Measurements from ENCODE around the genes CD84 and TSTD1.

DNA sequence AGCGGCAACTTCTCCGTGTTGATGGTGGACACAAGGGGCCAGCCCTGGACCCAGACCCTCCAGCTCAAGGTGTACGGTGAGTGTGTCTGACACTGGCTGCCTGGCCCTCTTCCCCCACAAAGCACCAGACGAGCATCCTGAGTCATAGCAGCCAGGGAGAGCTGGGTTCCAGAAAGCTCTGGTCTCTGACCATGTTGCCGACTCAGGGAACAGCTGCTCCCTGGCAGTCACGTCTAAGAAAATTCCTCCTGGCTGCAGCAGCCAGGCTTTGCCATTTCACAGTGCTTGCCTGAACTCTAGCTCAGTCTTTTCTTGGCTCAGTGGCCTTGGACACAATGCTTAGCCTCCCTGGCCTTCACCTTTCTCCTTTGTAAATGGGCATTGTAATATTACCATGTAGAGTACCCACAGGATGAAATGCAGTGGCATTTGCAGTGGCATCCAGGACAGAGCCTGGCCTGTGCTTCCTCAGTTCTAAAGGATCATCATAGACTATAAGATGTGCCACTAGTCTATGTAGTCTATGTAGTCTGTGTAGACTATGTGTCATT is 3.5 kb downstream of the SLAMF8 start:
- RRBS: no CpG with 5 or more reads among the region's 6 CpGs

GRCh38 chr1:159876605-159877007 is 14.1 kb upstream of the VSIG8 start:
- RRBS: no CpG with 5 or more reads among the region's 9 CpGs

DNA sequence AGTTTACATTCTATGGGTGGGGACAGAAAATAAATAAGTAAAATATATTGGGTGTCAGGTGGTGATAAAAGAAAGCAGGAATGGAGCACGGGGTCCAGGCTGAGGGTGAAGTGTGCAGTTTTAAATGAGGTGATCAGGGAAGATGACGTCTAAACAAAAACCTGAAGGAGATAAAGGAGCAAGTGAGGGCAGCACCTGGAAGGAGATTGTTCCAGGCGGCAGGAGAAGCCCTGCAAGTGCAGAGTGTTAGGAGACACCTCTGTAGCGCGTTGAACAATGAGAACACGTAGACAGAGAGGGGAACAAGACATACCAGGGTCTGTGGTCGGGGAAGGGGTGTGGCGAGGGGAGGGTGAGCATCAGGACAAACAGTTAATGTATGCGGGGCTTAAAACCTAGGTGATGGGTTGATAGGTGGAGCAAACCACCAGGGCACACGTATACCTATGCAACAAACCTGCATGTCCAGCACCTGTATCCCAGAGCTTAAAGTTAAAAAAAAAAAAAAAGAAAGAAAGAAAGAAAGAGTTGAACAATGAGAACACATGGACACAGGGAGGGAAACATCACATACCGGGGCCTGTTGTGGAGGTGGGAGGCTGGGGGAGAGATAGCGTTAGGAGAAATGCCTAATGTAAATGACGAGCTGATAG is 10.6 kb downstream of the TAGLN2 start:
- RRBS: no CpG with 5 or more reads among the region's 13 CpGs

GRCh38 chr1:159961675-159962200 is 7.7 kb upstream of the SLAMF9 start:
- RRBS: no CpG with 5 or more reads among the region's 16 CpGs

DNA sequence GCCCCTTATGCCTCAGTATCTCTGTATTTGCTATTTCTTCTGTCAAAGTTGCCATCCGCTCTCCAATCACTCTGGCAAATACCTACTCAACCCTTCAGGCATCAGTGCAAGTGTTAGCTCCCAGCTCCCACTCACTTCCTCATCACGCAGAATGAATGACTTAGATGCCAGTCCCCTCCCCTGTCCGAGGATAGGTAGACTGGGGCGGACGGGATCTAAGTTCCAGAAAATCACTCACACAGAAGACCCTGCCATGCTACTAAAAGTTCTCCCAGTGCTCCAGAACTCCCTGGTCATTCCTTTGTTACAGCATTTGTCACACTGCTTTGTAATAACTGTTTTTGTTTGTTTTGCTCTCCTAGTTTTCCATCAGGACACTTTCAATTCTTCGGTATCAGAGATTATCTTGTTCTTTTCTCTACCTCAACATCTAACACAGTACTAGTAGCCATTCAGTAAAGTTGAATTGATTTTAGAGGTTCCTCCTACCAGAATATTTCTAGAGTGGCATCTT is 786 bp upstream of the PIGM start:
- RRBS: no CpG with 5 or more reads among the region's 6 CpGs

GRCh38 chr1:160092116-160092819 is 6.2 kb downstream of the IGSF8 start:
- RRBS: no CpG with 5 or more reads among the region's 21 CpGs

GRCh38 chr1:160097848-160098306 is 542 bp downstream of the IGSF8 start:
- RRBS: 8% methylated on average over 1 of the region's 17 CpGs

DNA sequence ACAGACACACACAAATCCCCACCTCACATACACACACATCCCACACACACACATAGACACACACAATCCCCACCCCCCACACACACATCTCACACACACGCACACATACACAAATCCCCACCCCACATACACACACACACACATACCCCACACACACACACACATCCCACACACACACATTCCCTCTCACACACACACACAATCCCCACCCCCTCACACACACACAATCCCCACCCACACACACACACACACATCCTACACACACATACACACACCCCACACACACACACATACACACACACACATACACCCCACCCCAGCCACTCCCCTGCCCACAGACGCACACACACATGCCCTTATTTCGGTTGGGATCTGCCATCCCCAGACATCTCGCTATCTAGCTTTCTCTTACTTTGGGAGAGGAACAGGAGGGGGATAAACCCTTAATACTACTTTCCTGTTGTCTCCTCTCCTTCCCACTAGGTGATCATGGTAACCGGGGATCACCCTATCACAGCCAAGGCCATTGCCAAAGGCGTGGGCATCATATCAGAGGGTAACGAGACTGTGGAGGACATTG is 17.3 kb upstream of the ATP1A4 start:
- RRBS: 32% methylated on average over 1 of the region's 7 CpGs

DNA sequence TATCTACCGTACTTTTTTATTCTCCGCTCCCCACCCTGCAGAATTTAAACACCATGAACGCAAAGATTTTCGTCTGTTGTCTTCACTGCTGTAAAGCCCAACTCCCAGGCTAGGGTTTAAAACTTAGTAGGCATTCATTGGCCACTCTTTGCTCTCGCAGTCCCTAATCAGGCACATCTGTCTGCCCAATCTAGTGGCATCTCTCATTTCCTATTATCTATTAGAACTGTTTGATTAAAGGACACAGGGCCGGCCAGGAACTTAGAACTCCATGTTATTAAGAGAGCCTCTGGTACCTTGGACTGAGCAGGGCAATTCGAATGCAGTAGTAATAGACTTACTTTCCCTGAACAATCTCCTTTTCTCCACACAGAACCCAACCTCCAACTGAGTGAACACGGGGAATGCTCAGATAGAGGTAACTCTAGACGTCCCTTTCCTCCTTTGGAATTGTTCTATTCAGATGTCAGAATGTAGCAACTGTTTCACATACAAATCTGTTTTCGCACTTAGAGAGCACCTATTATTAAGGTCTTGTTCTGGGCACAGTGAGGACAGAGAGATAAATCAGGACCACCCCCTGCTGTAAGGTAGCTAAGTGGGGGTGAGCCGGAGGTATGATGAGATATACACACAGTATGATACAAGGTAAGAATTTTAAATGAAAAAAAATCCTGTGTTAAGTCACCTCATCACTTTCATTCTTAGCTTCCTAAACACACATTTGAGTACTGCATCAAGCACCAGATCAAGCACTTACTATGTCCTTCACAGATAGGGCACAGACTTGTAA is 1.2 kb upstream of the PEX19 start:
- RRBS: no CpG with 5 or more reads among the region's 11 CpGs

GRCh38 chr1:160294283-160294878 is 9.4 kb upstream of the PEX19 start:
- RRBS: no CpG with 5 or more reads among the region's 2 CpGs

DNA sequence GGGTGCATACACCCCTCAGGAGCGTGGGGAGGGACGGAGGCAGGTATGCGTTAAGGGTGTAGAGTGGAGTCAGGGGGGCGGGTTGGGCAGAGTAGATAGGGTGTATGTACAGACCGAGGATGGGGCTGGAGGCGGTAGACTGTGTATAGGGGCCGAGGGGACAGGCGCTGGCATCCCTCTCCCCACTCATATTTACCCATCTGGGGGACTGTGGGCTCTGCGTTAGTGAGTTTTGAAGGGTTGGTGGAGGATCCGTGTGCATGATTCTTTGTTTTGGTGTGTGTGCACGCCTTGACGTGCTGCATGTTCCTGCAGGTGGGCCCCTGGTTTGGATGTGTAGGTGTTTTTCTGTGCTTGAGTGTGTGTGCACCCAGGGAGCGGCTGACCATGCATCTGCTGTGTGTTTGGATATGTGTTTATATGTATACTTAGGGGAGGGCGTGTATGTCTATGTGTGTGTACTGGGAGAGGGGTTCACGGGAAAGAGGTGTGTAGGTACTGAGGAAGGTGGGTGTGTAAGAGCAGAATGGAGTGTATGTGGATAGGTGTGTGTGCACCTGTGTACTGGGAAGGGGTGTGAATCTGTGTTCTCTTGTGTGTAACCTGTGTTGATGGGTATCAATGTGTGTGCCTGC is 1.0 kb downstream of the VANGL2 start:
- RRBS: no CpG with 5 or more reads among the region's 15 CpGs

- RRBS: no CpG with 5 or more reads among the region's 3 CpGs
Observed at GRCh38 chr1:160579021-160579642, at the start of gene CD84. TSS of gene CD84 (minus strand) at chr1:160579496.

GRCh38 chr1:160637980-160638636 is 8.7 kb downstream of the SLAMF1 start:
- RRBS: no CpG with 5 or more reads among the region's 5 CpGs

DNA sequence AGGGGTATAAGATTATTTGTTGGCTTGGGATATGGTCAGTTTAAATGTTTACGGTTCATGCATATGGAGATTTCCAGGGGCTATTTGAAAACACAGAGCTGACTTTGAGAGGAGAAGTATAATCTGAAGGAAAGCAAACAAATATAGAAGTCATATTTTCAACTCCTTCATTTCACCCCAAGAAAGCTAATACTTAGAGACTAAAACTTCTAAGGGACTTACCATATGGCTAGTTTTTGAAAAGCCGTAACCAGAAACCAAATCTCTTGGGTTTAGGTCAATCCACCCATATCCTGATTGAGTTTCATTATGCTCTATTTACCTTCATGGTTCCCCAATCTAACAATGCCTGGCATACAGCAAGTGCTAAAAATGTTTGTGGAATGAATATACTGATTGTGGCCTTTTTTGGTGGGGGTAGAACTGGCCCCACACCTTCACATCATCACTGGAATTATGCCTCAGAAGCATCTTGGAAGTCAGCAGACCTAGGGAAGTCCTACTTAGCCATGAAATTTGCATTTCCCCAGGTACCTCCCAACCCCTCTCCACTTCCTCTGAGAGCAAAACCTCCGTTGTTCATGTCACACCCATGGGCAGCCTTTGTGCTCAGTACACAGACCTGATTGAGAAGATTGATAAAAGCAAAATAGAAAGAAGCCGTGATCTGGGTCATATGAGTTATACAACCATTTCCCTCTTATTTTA is 17.7 kb upstream of the SLAMF1 start:
- RRBS: no CpG with 5 or more reads among the region's 4 CpGs

- RRBS: no CpG with 5 or more reads among the region's 30 CpGs
Observed at GRCh38 chr1:160982006-160982683, 27.5 kb upstream of the ITLN2 start.

DNA sequence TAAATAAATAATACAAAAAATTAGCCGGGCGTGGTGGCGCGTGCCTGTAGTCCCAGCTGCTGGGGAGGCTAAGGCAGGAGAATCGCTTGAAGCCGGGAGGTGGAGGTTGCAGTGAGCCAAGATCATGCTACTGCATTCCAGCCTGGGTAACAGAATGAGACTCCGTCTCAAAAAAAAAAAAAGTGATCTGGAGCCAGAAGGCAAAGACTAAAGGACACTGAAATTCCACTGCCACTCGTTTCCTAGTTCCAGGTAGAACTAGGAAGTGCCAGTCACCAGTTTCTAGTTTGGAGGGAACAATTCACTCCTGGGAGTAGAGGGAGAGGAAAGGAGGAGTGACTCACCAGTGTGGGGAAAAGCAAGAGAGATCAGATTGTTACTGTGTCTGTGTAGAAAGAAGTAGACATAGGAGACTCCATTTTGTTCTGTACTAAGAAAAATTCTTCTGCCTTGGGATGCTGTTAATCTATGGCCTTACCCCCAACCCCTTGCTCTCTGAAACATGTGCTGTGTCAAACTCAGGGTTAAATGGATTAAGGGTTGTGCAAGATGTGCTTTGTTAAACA is 4.4 kb downstream of the F11R start:
- RRBS: 100% methylated on average over 1 of the region's 8 CpGs

DNA sequence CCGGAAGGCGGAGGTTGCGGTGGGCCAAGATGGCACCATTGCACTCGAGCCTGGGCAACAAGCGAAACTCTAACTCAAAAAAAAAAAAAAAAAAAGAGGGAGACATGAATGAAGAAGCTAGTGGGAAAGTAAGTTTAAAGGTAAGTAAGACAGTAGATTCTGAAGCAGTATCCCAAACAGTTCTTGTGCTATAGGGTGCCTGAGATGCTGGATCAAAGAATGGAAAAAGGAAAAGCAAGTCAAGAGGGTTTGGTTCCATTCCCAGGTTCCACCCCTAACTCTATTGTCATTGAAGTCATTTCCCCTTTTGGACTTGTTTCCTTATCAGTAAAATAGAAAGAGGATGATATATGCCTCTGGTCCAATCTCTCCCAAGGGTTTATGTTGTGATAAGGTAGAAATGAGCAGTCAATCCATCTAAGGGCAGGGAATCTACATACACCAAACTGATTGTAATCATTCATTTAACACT is 1.4 kb downstream of the F11R start:
- RRBS: no CpG with 5 or more reads among the region's 5 CpGs

GRCh38 chr1:161038167-161039189 is at the start of gene TSTD1:
TSS of gene TSTD1 (minus strand) at chr1:161038964.
- RRBS: 77% methylated on average over 22 of the region's 65 CpGs